LHCN-M2 (cell line): ENCODE results near the genes NDUFAF4 and HACE1.

DNA sequence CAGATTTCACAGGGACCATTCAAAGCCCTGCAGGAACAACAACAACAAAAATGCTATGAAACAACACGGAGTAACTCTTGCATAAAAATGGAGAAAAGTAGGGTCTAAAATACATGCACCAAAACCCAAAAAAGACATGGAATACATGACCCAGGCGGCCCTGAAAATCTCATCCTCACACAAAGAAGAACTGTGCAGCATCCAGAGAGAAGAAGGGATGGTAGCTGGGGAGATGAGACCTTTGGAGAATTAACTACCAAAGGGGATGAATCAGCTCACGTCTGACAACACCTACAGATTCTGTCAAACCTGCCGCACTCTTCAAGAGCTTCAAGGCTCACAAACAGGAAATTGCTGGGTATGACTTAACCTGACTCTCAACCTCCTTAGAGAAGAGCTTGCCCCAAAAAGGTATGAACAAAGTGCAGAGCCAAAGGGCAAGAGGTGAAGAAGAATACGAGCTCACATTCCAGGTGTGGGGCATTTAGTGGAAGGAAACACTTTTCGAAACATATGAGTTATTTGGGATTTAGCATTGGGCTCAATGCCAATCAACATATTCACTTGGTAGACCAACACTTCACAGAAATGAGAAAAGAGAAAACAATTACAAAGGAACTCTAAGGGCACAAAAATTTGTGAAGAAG lies 139.8 kb downstream of the BACH2 start:
- RAMPAGE, long total RNA, result no peak

DNA sequence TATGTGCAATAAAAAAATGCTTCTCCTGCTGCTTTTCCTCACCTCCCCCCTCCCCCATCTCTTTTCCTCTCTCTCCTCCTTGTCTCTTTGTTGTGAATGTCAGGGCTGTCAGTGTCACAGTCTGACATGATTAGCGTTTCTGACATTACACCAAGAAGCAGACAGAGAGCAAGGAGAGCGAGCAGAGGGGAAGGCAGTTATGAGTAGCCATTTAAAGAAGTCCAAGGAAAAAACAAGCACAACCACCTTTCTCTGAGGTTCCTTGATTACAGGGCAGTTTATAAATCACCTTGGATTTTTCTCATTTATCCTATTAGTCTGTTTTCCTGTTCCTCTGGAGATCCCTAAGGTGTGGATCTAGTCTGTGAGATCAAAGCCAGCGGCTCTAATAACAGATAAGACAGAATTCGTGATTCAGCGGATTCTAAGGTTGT lies 101.5 kb downstream of the BACH2 start:
- RAMPAGE, long total RNA, result no peak

- RAMPAGE, long total RNA, result no peak
Observed at GRCh38 chr6:90297531-90297901, 873 bp upstream of the BACH2 start.

DNA sequence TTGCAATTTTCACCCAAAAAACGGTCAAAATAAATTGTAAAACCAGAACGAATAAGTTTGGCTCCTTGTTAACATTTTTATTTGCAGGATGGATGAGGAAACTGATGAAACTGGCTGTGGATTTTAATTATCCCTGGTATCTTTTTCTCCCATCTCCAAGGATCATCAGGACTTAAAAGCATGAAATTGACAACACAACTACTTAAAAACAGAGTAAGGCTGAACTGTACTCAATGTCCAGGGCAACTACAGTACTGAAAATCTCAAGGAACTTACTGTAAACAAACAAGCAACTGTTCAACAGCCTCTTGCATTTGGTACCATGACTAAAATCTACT lies 72.8 kb downstream of the MAP3K7 start:
- RAMPAGE, long total RNA, result no peak

- RAMPAGE, long total RNA, result no peak
Observed at GRCh38 chr6:93221753-93222083, 197.6 kb downstream of the EPHA7 start.

- RAMPAGE, long total RNA, result no peak
Observed at GRCh38 chr6:93636909-93637775, 217.8 kb upstream of the EPHA7 start.

DNA sequence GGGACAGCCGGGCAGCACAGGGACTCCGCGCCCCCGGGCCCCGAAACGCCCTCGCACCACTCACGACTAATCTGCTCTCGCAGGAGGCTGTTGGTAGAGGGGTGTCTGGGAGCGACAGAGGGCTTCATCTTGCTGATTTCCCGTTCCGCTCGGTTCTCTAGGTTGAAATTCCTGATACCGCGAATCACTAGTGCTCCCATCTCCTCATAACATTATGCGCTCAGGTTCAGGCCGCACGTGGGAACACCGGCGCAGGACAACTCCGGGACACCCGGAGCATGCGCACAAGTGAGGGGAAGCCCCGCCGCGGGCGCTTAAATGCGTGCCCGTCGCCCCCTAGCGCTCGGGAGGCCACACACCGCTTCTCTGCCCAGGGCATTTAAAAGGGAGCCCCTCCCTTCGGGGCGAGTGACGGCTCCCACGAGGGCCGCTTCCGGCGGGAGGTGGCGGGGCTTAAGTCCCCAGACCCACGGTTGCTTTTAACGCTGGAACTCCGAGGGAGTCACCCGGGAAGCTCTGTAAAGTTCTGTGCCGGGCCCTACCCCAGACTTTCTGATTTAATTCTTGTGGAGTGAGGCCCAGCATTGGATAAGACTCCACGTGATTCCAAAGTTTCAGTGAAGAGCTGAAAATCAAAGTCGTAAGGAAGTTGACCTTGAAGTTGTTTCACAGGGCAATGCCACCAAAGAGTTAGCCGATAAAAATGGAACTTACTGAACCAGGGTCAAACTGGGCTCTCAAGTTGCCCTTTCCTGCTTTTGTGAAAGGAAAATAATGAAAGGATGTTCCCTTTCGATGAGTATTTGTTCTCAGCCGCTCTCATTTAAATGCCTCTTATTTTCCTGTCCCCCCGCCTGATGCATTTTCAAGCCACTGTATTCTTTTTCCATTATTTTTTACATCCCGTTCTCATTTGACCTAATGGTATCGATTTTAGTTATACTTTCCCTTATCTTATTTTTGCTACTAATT lies at the start of gene NDUFAF4:
Gene NDUFAF4 (minus strand): TSS at position 290 of the 972 bp plus-strand sequence.
- RAMPAGE, long total RNA, result start-site peak on the minus strand centred at position 244 of the sequence, 44 bp wide, 113 reads

- RAMPAGE, long total RNA, result no peak
Observed at GRCh38 chr6:96898574-96899044, 918 bp upstream of the NDUFAF4 start.

GRCh38 chr6:97594748-97595248 lies 311.8 kb upstream of the MMS22L start:
- RAMPAGE, long total RNA, result no peak

DNA sequence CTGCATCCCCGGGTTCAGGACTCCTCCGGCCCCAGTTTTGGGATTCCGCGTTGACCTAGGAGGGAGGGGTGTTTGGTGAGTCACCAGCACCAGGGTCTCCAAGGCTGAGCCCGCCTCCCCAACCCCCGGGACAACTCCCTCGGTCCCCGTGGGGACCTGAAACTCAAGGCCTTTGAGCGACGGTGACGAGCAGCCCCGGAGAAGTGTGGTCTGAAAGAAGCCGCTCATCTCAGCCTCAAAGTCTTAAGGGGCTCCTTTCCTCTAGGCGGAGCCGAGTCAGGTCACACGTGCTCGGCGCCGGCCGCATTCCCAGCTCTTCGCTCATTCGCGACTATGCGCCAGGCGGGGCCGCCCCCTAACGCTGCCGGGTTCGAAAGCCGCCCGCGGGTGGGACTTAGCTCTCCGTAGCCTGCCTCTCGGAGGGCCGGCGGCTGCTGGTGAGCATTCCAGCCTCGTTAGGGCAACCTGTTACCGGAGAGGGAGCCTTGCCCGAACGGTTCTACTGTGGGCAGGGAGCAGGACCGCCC lies 3.1 kb upstream of the PRDM13 start:
- RAMPAGE, long total RNA, result no peak

DNA sequence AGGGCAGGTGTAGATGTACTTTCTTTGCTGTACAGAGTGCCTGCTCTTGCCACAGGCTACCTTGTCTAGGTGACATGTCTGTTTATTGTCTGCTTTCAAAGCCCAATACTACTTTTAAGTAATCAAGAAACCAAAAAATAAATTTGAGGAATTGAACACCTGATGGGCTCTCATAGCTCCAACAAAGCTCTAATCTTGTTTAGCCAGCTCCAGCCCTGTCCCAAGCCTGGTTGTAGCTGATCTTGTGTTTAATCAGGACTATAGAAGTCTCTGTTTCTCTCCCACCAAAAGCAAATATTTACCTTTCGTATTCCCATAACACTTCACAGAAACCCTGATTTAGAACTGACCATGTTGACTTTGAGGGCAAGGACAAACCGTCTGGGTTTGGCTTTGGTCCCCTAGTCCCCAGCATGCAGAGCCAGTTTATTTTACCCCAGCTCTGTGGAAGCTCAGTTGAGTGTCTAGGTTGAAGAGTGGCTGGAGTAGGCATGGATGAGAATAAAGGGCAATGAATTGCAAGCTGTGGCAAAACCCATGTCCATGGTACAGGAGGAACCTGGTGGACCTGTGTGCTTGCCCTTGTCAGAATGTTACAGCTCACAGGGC lies 17.9 kb upstream of the SIM1 start:
- RAMPAGE, long total RNA, result no peak

DNA sequence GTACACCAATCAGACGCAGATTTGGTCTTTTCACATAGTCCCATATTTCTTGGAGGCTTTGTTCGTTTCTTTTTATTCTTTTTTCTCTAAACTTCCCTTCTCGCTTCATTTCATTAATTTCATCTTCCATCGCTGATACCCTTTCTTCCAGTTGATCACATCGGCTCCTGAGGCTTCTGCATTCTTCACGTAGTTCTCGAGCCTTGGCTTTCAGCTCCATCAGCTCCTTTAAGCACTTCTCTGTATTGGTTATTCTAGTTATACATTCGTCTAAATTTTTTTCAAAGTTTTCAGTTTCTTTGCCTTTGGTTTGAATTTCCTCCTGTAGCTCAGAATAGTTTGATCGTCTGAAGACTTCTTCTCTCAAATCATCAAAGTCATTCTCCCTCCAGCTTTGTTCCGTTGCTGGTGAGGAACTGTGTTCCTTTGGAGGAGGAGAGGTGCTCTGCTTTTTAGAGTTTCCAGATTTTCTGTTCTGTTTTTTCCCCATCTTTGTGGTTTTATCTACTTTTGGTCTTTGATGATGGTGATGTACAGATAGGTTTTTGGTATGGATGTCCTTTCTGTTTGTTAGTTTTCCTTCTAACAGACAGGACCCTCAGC lies 120.6 kb upstream of the SIM1 start:
- RAMPAGE, long total RNA, result no peak

GRCh38 chr6:101117227-101117706 lies 236.1 kb upstream of the ASCC3 start:
- RAMPAGE, long total RNA, result no peak

DNA sequence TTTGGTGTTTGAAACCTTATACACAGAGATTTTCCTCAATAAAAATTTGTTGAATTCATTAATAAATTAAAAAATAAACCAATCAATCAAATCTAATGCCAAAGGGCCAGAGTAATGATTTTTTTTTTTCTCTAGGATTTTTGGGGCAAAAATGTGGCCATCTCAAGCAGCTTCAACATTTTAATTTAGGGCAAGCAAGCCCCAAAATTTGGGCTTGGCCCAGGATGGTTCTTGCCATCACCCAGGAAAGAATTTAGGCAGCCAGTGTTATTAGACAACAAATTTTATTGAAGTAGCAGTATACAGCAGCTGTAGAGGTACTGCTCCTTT lies 576.5 kb downstream of the GRIK2 start:
- RAMPAGE, long total RNA, result no peak

GRCh38 chr6:104489317-104489650 lies 370.4 kb downstream of the HACE1 start:
- RAMPAGE, long total RNA, result no peak

DNA sequence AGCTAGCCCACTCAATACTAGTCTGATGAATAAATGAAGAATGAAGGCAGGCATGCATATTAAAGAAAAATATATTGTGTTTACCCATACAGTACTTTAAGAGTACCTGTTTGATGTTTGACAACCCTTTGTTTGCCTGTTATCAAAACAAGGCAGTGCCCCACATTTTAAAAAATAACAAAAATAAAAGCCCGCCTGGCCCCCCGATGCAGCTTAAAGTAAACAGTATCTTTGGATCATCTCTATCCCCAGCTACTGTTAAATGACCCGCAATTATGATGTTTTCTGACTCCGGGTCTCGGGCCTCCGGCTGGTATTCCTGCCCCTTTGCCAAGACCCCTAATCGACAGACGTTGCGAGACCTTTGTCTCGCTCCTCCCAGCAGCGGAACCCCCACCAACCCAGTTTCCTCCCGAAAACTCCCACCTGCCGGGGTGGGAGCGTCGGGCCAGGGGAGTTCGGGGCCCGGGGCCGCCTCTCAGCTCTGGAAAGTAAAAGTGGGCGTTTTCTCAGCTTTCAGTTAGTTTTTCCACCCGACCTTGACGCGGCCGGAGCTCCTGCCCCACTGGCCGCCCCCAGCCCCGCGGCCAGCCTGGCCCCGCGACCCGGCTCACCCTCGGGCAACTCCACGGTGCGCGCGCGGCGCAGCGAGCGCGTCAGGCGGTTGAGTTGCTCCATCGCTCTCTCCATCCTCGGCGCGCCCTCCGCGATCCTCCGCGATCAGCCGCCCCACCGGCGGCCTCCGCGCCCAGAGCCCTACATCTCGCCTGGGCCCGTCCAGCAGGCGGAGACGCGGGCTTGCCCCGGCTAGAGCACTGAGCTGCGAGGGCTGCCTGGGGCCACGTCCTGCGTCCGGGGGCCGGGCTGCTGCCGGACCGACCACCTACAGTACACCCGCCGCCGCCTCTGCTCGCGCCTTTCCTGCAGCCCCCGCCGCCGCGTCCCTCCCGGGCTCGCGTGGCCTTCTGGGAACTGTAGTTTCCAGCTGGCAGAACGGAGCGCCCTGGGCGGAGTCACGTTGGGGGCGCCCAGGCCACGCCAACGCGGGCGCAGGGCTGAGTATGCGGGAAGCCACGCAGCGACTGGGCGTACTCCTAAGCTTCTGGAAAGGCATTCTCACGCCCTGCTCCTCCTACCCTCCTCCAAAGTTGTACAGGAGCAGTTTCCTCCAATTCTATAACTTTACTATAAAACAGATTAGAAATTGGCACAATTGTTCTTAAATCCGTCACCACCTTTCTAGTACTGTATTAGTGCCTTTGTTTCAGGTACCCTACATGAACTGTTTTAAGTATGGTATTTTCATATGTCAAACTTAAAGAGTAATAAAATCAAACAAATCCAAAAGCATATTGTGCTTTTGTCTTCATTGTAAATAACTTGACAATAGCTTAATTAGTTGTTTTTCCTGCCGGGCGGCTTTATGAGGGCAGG lies at the start of gene HACE1:
Gene HACE1 (minus strand): TSS at position 967 of the 1,434 bp plus-strand sequence.
- RAMPAGE, long total RNA, result no peak

GRCh38 chr6:104940794-104941818 lies 15.8 kb upstream of the LIN28B start:
- RAMPAGE, long total RNA, result no peak

DNA sequence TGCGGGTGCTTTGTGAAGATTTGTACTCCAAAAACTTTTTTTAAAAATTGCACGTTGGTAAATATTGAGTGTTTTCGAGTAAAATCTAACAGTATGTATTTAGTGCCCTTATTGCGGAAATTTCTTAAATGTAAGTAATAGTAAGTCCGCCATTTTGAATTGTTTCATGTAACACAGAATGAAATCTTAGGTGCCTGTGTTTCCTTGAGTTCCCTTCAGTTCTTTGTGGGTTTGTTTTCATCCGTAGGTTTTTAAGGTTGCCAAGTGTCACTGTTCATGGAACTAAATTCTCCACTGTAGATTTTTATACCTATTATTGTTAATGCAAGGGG lies 15.1 kb upstream of the LIN28B start:
- RAMPAGE, long total RNA, result no peak

DNA sequence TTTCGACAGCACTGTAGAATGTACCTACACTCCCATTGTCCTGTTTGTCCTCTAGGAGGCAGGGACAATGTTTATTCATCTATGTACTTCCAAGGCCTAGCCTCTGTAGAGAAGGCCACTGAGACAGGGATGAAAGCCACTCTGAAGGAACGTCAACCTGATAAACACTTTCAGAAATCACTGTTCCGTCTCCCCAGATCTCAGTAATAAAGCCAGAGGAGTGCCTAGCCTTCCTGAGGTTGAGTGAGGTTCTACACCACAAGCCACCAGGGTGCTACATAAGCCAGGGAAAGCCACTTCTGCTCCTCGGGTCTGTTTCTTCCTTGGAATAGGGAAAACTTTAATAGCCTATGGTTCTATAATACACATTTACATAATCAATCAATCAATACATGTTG lies 1.9 kb downstream of the BVES start:
- RAMPAGE, long total RNA, result no peak

DNA sequence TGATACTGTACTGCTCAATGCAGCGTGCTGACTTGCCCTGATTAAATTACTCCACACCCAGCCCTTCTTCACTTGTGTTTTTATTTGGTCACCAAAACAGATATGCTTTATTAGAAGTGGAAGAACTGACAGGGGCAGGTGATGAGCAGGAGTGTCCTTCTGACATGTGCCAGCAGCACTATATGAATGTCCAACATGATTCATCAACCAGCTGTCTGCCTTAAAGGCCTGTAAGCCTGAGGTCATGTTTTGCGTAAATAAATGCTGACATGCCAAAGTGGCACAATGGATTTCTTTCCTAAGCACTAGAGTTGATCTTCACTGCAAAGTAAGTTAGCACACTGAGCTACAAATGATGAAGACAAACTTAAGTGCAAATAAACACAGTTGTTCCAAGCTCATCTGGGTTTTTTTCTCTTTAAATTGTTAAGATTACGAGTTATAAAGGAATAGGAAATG lies 15.3 kb downstream of the POPDC3 start:
- RAMPAGE, long total RNA, result no peak